ENCODE data around the genes TPRX2, GRIN2D and KCNJ14.

- PRO-cap, result no peak
- RAMPAGE, long total RNA, result no peak
Observed at GRCh38 chr19:47259718-47260846, 3.8 kb downstream of the CCDC9 start.

GRCh38 chr19:47272924-47273444 is 1.7 kb upstream of the INAFM1 start:
- PRO-cap, result no peak
- RAMPAGE, long total RNA, result no peak

- PRO-cap, result no peak
- RAMPAGE, long total RNA, result no peak
Observed at GRCh38 chr19:47323531-47324242, 8.3 kb upstream of the C5AR2 start.

- PRO-cap, result no peak
- RAMPAGE, long total RNA, result no peak
Observed at GRCh38 chr19:47381727-47382414, 32.8 kb downstream of the DHX34 start.

DNA sequence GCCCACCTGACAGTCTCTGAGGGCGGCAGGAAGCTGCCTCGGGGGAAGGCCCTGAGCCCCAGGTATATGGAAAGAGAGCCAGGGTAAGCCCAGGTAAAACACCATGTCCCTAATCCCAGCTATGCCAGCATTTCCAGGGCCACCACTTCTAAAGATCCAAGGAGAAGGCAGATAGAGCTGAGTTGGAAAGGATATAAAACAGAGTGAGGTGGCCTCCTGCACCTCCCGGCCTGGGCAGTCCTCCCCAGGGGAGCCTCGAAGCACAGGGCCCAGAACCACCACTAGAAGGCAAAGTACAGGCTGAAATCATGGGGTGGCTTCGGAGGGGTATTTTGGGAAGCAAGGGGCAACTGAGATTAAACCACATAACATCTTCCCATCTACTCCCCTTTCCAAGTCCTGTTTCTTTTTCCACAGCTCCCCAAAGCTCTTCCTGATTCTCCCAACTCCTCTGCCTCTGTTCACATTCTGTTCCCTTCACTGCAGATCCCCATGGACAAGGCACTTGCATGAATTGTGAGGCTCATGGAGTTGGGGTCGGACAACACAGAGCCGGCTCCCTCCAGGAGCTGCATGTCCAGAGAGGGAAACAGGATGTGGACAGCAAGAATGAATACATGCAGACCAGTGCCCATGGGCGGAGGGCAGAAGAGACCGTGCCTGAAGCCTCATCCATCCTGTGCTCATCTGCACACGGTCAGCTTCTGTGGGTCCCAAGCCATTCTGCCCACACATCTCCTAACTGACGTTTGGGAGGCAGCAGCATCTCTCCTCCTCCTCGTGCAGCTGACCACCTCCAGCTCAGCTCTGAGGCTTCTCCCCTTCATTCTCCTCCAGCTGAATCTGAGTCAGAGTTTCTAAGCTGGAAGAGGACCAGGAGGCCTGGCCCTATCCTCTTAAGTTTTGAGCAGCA is 13.6 kb downstream of the NAPA start:
- PRO-cap, result no peak
- RAMPAGE, long total RNA, result no peak

DNA sequence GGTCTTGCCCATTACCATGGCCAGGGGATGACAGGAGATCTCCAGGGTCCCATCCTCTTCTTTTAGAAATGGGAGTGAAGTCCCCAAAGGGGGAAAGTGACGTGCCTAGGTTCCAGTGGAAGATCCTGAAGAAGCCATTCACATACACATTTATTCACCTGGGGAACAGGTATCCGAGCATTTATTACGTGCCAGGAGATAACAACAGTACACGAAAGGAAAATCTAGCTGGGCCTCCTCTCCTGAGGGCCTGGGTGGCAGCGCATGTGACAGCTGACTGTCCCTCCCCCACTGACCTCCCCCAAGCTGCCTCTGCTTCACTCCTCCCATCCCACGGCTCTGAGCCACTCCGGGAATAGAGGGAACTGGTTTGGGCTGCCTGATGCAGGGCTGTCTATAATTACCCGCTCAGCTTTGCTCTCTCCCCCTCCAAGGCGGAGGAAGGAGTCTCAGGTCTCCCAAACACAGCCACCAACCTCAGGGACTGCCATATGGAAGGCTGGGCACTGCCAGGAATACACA is 8.0 kb downstream of the NAPA start:
- PRO-cap, result no peak
- RAMPAGE, long total RNA, result no peak

GRCh38 chr19:47781941-47782467 is 3.5 kb downstream of the SELENOW start:
- PRO-cap, result no peak
- RAMPAGE, long total RNA, result no peak

- PRO-cap, result no peak
- RAMPAGE, long total RNA, result no peak
Observed at GRCh38 chr19:47853135-47853430, 6.0 kb upstream of the TPRX2 start.

DNA sequence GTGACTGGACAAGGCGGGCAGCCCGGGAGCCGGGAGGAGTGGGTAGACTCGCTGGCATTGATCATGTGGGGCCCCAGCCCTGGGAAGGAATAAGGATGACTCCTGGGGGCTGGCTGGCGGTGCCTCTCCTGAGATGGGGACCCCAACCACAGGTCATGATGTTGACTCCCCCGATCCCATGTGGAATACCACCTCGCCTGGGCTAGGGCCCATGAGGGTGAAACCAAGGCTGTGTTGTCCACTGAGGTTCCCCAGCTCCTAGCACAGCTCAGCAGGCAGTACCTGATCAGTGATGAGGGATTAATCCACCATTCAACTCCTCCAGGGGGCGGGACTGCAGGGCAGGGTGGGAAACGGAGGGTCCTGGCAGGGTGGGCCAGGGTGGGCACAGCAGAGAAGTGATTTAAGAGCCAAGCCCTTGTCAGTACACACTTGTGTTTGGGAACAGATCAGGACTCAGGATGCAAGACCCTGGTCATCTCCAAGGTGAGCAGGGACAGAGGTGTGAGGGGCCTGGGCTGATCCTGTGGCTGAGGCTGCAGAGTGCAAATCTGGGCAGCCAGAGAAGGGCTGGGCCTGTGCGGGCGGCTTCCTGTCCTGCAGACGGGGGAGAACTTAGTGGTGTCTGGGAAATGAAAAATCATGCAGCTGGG is at the start of gene TPRX2:
TPRX2 (plus strand) TSS at position 450 of the 653 bp plus-strand sequence.
- PRO-cap, result no peak
- RAMPAGE, long total RNA, result no peak

DNA sequence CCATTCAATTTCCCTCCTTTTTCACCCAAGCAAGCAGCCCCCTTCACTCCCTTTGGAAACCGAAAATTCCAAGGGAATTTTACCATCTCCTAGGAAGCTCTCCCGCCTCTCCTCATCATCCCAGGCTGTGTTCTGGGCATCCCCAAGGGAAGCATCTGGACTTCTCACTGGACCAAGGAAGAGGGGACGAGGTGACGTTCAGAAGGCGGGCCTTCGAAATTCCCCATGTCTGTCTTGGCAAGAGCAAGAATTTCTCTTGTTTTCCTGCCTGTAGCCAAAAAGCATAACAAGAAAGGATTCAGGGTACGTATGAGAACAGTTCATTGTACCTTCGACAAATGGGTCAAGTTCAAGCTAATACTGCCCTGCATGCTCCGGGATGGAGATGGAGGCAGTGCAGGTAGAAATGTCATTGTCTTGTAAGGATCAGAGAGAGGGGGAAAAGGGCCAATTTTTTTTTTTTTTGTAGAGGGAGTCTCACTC is 6.2 kb downstream of the TPRX2 start:
- PRO-cap, result no peak
- RAMPAGE, long total RNA, result no peak

DNA sequence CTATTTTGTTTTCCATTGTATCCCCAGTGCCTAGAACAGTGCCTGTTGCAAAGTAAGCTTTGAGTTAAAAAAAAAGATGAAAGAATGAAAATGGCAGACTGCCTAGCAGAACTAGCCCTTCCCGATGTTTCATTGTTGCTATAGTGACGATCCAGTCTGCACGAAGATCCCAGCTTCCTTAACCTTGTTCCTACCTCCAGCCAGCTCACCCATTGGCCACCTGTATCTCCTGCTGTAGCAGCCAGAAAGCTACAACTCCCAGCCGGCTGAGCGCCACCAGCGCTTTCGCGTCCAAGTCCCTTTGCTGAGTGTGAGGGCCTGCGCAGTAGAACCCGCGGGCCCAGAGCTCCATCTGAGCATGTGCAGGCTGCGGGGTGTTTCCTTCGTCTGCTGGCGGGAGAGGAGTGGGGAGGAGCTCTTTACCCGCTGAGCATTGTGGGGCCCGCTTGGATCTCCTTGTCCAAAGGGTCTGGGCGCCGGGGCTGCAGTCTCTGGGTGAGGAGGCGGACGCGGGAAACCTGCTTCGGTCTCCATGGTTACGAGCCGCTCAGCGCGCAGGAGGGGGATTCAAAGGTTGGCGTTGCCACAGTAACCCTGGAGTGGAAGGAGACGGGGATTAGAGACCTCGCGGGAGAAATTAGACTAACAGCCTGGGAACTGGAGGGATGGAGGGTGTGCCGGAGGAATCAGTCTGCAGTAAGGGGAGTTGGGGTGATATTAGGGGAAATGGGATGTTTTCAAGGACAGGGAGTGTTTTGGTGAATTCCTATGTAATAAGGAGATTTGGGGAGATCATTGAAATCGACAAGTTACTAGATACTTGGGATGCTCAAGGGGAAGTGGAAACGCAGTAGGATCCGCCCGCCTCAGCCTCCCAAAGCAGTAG is 33.4 kb downstream of the ZSWIM9 start:
- PRO-cap, result bidirectional peak, plus-strand start at position 463 of the sequence, minus-strand start at position 303 of the sequence
- RAMPAGE, long total RNA, result no peak

GRCh38 chr19:48244276-48244723 is 11.4 kb downstream of the CARD8 start:
- PRO-cap, result unidirectional peak, plus-strand start at chr19:48244400; unidirectional peak, minus-strand start at chr19:48244427
- RAMPAGE, long total RNA, result no peak

- PRO-cap, result bidirectional peak, plus-strand start at chr19:48330336, minus-strand start at chr19:48330177; bidirectional peak, plus-strand start at chr19:48330565, minus-strand start at chr19:48330468
- RAMPAGE, long total RNA, result no peak
Observed at GRCh38 chr19:48330048-48330761, 4.9 kb downstream of the EMP3 start.

DNA sequence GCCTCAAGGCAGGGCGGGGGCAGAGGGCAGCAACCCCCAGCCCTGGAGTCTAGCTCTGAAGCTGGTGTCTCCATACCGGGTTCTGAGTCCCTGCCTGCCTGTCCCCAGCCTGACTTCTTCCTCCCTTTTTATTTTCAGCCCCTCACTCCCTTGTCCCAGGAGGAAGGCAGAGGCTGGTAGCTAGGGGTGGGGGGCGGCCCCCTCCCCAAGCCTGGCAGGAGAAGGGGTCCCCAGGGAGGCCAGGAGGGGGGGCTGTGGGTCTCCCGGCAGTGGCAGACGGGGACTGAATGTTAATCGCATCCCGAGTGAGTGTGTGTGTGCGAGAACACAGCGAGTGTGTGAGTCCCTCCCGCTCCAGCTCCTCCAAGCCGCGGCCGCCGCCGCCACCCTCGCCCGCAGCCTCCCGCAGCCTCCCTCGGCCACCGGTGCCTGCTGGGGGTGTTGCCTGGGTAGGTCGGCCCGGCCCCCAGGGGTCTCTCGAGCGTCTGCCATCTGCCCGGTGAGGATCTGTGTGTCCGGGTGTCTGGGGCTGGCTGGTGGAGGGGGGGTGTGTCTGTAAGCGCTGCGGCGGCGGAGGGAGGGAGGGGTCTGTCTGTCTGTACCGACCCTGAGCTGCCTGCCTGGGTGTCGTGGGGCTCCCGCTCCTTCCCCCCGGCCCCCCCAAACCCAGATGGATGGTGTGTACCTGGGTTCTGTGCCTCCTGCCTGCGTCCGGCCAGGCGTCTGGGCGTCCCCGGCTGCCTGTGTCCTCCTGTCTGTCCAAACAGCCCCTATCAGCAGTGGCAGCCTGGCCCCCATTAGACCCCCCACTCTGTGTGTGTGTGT is at the start of gene GRIN2D:
GRIN2D (plus strand) TSS at position 299 of the 825 bp plus-strand sequence.
- PRO-cap, result no peak
- RAMPAGE, long total RNA, result no peak

DNA sequence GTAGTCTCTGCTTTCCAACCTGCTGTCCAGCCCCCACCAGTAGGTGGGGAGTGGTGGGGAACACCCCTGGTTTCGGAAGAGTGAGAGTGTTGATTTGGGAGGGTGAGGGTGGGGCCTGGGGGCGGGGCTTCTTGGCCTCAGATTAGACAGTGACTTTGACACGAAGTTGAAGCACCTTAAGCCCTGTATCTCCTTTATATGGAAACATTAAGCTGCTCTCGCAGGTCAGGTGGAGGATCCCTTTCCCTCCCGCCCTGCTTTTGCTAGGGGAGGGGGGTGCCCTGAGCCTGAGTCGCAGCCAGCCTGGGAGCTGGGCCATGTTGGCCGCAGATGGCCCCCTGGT is at the start of gene KCNJ14:
KCNJ14 (plus strand) TSS at position 290 of the 343 bp plus-strand sequence.
- PRO-cap, result no peak
- RAMPAGE, long total RNA, result no peak

GRCh38 chr19:48495455-48495824 is 16.2 kb downstream of the LMTK3 start:
- PRO-cap, result no peak
- RAMPAGE, long total RNA, result no peak

GRCh38 chr19:48510401-48511178 is 1.0 kb downstream of the LMTK3 start:
- PRO-cap, result unidirectional peak, plus-strand start at chr19:48510952
- RAMPAGE, long total RNA, result no peak

GRCh38 chr19:48568183-48569033 is 16.4 kb downstream of the SULT2B1 start:
- PRO-cap, result no peak
- RAMPAGE, long total RNA, result no peak

GRCh38 chr19:48629466-48630670 is 7.3 kb downstream of the DBP start:
- PRO-cap, result no peak
- RAMPAGE, long total RNA, result no peak

GRCh38 chr19:48632651-48633822 is 4.1 kb downstream of the DBP start:
- PRO-cap, result no peak
- RAMPAGE, long total RNA, result no peak